ENCODE results near the gene LARP6.

- RRBS, 2 experiments = no CpG with 5 or more reads among the region's 2 CpGs
Measured at GRCh38 chr15:70246135-70246334, 148.3 kb upstream of the TLE3 start.

- RRBS, 2 experiments = no CpG with 5 or more reads among the region's 1 CpG
Measured at GRCh38 chr15:70328382-70328761, 230.7 kb upstream of the TLE3 start.

DNA sequence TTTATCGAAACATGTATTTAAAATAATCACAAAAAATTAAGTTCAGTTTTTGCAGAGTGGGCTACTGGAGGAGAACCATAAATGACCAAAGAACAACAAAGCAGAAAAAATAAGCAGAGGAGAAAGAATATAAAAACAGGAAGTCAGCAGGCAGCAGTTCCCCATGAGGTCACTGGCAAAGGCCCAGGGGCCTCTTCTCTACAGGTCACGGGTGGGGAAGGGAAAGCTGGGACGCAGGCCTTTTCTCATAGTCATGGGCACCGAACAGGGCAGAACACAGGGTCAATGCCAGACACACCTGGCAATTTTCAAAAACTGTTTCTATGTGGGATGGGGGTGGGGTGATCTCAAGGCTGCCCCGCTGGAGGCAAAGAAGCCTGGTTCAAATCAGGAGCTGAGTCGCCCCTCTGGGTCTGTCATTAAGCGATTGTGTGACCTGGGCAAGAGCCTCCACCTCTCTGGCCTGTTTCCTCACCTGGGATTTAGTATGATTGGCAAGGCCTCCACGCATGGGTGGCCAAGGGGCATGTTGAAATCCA lies 43.7 kb upstream of the UACA start:
- RRBS, 2 experiments = no CpG with 5 or more reads among the region's 8 CpGs

GRCh38 chr15:70853716-70854227 lies at the start of gene LARP6:
TSS of gene LARP6 (minus strand) at chr15:70854157.
- RRBS, 2 experiments = under 1 to 1% methylated on average over 42 of the region's 73 CpGs

DNA sequence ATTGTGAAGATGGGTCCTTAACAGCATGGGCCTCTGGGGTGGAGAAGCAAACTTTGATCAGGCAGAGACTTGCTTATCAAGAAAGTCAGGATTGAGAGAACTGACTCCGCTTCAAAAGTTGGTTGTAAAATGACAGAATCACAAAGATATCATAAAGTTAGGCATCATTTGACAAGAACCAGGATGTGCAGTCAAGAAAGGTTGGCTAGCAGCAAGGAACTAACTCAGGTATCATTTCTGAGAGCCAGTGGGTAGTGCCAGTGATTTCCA lies 9.6 kb downstream of the LRRC49 start:
- RRBS, 2 experiments = no CpG with 5 or more reads among the region's 1 CpG

- RRBS, 2 experiments = no CpG with 5 or more reads among the region's 4 CpGs
Measured at GRCh38 chr15:70936450-70936717, 43.8 kb downstream of the LRRC49 start.

DNA sequence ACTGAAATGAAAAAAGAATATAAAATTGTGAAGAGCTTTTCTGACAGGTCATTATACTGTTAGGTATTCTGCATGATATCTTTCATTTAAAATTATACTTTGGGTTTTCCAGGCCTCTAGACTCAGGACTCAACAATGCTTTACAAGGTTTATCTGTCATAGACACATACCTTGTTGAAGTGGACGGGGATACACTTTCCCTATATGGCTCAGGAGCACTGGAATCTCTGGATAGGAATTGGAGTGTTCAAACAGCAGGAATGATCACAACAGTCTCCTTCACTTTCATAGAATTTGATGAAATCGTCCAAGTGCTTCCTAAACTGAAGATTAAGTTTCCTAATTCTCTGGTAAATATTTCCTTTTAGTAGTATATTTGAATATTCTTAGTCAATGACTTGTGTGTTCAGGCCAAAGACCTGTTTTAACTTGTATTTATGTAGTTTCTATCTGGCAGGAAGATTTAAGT lies 107.0 kb upstream of the THSD4 start:
- RRBS, 2 experiments = no CpG with 5 or more reads among the region's 2 CpGs

GRCh38 chr15:71237585-71238062 lies 122.4 kb downstream of the THSD4 start:
- RRBS, 2 experiments = no CpG with 5 or more reads among the region's 6 CpGs

- RRBS, 2 experiments = no CpG with 5 or more reads among the region's 5 CpGs
Measured at GRCh38 chr15:71280499-71281061, 165.3 kb downstream of the THSD4 start.

DNA sequence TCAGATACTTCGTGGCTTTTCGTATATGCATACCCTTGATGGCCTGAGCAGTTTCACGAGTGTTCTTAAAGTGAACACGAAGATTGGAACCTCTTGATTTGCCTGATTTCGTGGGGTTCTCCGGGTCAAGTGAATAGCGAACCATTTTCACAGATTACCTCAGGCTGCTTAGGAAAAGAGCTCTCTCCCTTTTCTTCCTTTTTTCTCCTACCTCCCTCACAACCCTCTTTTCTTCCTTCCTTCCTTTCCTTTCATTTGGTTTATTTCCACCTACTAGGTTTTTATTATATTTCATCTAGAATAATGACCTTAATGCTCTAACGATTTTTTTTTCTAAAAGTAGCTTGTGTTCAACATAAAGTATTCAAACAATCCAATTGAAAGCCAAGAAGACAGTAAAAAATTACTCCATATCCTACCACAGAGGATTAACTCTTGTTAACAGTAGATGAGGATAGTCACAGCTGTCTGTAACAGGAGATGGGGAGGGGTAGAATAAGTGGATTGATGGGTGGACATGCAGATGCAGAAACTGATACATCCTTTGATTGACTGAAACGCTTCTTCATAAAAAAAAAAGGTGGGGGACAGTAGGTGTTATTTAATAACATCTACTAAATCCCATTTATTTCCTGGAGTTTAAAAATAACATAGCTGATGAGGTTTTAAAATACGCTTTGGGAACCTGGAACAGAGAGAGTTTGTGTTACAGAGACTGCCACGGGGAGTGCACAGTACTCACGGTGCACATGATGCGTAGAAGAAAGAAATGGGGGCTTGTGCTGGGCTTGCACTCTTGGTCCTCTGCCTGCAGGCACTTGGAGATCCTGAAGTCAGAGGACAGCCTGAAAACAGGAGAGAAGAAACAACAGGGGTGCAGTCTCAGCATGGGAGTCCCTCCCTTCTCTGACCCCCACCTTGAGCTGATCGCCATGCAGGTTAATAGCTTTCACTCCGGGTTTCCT lies 226.6 kb downstream of the THSD4 start:
- RRBS, 2 experiments = no CpG with 5 or more reads among the region's 15 CpGs

DNA sequence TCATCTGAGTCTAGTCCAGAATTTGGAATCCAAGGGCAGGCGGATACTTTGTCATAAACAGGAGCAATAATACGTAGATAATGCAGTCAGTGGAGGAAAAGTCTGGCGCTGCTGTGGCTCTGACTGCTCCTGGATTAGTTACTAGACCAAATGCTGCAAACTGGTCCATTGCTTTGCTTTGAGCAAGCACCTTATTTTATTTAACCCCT lies 285.1 kb downstream of the THSD4 start:
- RRBS, 2 experiments = no CpG with 5 or more reads among the region's 3 CpGs

DNA sequence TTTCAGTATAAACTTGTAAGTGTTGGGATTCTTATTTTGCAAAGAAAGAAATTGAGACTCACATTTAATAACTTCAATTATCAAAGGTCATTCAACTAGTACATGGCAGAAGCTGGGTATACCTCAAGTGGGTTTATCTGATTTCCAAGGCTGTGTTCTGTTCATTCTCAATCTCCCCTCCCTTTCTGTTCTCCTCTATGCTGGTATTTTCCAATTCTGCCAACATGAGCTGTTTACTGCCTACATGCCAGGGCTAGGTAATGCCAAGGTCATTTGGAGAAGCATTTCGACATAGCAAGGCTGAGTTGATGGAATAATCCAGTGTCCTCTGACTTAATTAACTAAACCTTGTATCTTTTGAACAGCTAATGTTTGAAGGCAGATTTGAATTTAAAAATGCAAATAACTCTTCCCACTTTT lies 309.1 kb upstream of the NR2E3 start:
- RRBS, 2 experiments = no CpG with 5 or more reads among the region's 1 CpG

- RRBS, 2 experiments = no CpG with 5 or more reads among the region's 4 CpGs
Measured at GRCh38 chr15:71596615-71597178, 213.7 kb upstream of the NR2E3 start.

DNA sequence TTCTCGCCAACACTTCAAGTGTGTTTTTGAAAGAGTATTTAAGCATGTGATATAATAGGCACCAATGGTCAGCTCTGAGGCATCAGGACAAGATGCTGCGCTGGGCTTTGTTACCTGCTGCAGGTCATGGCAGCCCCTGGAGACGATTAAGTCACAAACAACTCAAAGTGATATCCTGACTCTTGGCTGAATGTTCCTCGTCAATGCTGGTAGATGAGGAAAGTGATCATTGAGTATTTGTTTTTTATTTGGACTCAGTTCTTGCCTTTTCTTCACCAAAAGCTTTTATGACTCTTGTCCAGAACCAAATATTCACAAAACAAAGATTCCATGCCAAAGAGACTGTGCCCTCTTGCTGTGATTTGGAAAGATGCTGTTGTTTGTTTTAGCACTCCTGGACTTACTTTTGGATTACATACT lies 133.3 kb upstream of the NR2E3 start:
- RRBS, 2 experiments = no CpG with 5 or more reads among the region's 4 CpGs

DNA sequence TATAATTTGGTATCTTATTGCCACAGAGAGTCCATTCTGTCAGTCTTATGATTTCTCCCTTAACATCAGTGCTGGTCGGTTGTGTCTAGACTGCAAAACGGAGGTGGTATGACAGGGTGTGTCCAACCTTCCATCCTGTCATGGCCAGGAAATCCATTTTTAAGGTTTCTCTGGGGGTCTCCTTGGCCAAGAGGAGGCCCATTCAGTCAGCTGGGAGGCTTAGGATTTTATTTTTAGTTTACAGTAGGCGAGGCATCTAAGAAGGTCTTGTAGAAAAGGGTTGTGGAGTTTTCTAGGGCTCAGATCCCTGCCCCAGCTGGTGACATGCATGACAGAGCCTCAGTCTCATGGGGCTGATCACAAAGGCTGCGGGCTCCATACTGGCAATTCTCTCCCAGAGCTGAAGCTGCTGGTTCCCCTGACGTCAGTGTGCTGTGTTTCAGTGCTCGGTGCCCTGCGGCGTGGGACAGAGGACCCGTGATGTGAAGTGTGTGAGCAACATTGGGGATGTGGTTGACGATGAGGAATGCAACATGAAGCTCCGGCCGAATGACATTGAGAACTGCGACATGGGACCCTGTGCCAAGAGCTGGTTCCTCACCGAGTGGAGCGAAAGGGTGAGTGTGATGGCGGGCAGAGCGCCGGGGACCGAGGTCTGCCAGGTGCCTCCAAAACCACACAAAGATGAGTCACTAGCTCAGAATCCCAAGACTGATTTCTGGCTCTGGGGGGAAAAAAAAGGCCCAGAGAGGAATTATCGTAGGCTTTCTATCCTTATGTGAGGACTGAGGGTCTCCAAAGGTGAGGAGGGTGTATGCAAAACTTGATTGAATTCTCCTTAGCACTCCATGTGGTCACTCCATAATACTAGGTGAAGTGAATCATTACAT lies 62.1 kb upstream of the NR2E3 start:
- RRBS, 2 experiments = 24% methylated on average over 7 of the region's 20 CpGs

- RRBS, 2 experiments = no CpG with 5 or more reads among the region's 4 CpGs
Measured at GRCh38 chr15:71818279-71818627, 7.9 kb downstream of the NR2E3 start.

GRCh38 chr15:72116526-72117034 lies 1.4 kb downstream of the MYO9A start:
- RRBS, 2 experiments = no CpG with 5 or more reads among the region's 9 CpGs

DNA sequence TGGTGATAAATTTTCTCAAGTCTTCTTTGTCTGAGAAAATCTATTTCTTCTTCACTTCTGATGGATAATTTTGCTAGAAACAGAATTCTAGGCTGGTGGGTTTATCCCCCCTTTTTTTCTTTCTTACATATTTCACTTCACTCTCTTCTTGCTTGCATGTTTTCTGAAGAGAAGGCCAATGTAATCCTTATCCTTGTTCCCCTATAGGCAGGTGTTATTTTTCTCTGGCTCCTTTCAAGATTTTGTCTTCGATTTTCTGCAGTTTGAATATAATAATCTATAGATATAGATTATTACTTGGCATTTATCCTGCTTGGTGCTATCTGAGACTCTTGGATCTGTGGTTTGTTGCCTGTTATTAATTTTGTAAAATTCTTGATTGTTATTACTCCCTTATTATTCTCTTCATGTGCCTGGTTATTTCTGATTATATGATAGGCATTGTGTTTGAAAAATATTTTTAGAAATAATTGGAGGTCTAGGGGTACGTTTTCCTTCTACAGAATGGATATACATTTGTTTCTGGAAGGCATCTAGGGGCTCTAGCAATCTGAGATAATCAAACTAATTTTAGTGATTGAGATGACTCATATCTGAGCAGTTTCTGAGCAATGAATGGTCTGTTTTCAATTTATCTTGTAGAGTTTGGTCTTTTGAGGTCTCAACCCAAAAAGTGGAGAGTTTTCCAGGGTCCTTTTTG lies 14.8 kb upstream of the CELF6 start:
- RRBS, 2 experiments = no CpG with 5 or more reads among the region's 2 CpGs

- RRBS, 2 experiments = no CpG with 5 or more reads among the region's 3 CpGs
Measured at GRCh38 chr15:72478300-72478944, 4.3 kb downstream of the ARIH1 start.